Cerebellum (tissue), 5 donors: ENCODE results near the genes GLUD1 and ACTA2.

- PRO-cap, 3 experiments = no peak in any of the 3 experiments
- RAMPAGE, long total RNA = no peak
Measured at GRCh38 chr10:86757706-86758035, 1.3 kb downstream of the BMPR1A start.

DNA sequence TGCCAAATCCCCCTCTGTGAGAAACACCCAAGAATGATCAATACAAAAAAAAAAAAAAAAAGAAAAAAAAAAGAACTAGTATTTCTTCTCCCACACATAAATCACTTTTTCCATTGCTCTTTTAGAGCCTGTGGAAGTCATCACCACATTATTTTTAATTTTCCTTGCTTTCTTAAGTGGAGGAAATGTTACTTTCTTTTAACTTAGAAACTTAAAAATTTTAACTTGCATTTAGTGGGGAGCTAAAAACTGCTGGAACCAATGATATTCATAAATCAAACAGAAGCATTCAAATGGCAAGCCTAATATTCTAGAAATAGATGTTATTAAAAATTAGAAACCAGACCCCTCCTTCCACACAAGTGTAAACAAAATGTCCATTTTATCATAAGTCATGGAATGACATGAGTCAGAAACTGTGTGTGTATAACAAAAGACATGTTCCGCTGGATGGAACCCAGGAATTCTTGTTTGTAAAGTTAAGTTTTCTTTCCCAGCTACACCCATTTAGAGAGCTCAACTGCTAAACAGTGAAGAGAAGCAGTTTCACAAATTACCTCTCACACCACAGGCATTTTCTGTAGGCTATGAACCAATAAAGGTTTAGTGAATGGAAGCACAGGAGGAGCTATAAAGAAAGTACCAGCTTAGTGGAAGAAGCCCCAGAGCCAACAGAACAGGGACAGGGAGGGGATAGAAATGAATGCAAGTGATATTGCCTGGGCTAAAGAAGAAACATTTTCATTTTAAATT is 12.6 kb downstream of the GLUD1 start:
- PRO-cap, 3 experiments = no peak in any of the 3 experiments
- RAMPAGE, long total RNA = no peak

- PRO-cap, 3 experiments = peak in 1 of 3 experiments; most common plus-strand start chr10:87094026 (in 1)
- RAMPAGE, long total RNA = no peak
Measured at GRCh38 chr10:87093812-87094736, 569 bp downstream of the GLUD1 start.

- PRO-cap, 3 experiments = peak in 3 of 3 experiments; most common minus-strand start chr10:87094841 (in 1)
- RAMPAGE, long total RNA = no peak
Measured at GRCh38 chr10:87094737-87094971, at the start of gene GLUD1. GLUD1 (minus strand) TSS chr10:87094843.

DNA sequence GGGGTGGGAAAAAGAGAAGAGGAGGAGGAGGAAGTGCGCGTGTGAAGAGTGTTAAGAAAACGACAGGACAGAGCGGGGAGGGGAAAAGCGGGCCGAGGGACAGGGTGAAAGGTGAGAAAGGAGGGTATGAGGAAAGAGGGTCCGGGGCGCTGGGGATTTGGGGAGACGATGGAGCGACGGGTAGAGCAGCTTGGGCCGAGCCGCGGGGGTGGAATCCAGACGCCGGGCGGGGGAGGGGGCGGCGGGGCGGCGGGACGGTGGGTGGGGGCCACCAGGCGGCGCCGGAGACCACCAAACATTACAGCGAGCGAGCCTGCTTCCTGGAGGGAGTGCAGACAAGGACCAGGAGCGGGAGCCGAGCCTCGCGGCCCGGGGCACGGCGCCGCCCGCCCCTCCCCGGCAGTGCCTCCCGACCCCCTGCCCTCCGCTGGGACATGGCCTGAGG is 15.9 kb upstream of the NUTM2D start:
- PRO-cap, 3 experiments = no peak in any of the 3 experiments
- RAMPAGE, long total RNA = no peak

DNA sequence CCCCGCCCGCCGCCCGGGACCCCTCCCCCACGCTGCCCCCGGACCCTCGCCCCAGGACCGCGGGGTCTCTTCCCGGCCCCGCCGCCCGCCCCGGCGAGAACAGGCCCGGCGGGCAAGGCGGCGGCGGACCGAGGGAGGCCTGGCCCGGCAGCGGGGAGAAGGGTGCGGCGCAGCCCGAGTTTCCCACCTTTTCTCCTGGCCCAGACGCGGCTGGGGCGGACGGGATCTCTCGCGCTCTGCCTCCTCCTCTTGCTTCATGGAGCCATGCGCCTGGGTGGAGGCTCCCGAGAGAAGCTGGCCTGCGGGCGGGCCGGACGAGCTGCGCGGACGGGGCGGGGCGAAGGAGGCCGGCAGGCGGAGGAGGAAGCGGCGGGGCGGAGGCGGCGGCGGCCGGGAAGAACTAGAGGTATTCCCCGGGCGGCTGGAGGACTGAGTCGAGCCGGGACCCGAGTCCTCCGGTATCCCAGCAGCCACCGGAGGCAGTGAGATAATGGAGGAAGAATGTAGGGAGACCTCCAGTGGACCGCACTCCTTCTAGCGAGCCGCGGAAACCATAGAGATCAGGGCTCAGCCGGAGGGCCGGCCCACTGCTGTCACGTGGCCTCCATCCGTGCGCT is 15.4 kb upstream of the NUTM2D start:
- PRO-cap, 3 experiments = peak in 3 of 3 experiments; most common minus-strand start position 321 of the sequence (in 1)
- RAMPAGE, long total RNA = no peak

DNA sequence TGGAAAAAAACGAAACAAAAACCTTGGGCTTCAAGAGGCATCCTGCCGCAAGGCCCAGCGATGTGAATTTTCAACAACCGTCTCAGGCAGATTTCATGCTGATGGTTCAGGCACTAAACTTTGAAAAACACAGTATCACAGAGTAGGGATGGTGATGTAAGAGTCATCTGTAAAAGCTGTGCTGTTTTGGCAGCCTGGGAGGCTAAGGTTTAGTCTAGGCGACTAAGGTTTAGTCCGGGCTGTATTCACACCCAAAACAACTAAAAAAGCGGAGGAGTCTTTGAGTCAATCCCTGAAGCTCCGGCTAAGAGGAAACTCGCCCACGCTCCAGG is 414 bp upstream of the MINPP1 start:
- PRO-cap, 3 experiments = no peak in any of the 3 experiments
- RAMPAGE, long total RNA = no peak

DNA sequence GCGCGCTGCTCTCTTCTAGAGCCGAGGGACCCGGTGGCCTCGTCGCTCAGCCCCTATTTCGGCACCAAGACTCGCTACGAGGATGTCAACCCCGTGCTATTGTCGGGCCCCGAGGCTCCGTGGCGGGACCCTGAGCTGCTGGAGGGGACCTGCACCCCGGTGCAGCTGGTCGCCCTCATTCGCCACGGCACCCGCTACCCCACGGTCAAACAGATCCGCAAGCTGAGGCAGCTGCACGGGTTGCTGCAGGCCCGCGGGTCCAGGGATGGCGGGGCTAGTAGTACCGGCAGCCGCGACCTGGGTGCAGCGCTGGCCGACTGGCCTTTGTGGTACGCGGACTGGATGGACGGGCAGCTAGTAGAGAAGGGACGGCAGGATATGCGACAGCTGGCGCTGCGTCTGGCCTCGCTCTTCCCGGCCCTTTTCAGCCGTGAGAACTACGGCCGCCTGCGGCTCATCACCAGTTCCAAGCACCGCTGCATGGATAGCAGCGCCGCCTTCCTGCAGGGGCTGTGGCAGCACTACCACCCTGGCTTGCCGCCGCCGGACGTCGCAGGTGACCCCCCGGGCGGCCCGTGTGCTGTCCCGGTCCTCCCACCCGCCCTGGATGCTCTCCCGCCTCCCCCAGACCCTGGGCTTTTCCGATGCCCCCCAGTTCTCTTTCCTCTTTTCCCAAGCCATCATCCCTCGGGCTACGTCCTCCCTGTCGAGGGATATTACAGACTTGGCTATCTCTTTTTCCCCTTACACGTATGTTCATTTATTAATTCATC is 490 bp downstream of the MINPP1 start:
- PRO-cap, 3 experiments = peak in 1 of 3 experiments; most common plus-strand start position 521 of the sequence (in 1); most common minus-strand start position 459 of the sequence (in 1)
- RAMPAGE, long total RNA = no peak

DNA sequence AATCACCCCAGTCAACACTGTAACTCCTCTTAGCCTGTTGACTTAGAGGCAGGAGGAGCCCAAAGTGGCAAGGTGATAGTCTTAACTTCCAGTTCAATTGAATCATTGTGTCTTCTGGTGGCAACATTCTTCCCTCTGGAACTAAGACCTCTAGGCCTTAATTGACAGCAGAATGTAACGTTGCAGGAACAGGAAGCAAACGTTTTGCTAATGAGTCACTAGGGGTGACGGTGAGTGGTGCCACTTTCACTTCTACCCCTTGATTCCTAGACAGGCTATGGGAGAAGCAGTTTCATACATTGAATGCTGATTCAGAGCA is 24.0 kb upstream of the PAPSS2 start:
- PRO-cap, 3 experiments = no peak in any of the 3 experiments
- RAMPAGE, long total RNA = no peak

GRCh38 chr10:87861317-87861927 is 1.9 kb downstream of the KLLN start:
- PRO-cap, 3 experiments = peak in 1 of 3 experiments; most common plus-strand start chr10:87861635 (in 1); most common minus-strand start chr10:87861563 (in 1)
- RAMPAGE, long total RNA = no peak

DNA sequence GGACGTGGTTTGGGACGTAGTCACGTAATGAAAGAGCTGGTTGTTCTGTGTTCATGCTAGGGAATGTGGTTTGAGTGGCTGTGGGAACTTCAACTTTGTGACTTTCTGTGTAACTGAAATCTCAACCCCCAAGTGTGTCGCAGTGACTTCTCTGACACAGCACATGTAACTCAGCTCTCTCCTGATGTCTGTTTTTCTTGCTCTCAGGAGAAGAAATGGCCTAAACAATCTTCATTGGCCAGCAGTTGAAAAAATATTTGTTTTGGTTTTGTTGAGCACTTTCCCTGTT is 199.0 kb downstream of the PTEN start:
- PRO-cap, 3 experiments = no peak in any of the 3 experiments
- RAMPAGE, long total RNA = no peak

DNA sequence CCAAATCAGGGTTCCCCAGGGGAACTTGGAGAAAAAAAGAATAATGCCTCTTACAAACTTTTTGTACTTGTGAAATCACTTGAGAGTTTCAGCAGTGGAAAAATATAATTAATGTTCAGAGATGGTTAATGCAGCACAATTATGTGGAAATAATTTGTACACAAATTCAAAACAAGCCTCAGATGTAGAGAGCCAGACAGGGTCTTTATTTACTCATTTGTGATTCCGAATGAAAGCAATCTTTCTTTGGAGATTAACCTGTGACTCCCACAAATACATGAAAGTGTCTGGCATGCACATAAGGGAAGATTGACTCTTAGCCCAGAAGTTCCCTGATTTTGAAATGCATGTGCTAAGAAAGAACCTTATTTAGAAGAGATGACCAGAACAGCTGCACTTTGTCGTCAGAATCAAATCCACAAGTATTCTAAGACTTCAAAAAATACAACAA is 45.1 kb downstream of the RNLS start:
- PRO-cap, 3 experiments = no peak in any of the 3 experiments
- RAMPAGE, long total RNA = no peak

GRCh38 chr10:88757032-88757560 is 2.7 kb upstream of the LIPN start:
- PRO-cap, 3 experiments = no peak in any of the 3 experiments
- RAMPAGE, long total RNA = no peak

GRCh38 chr10:88839932-88840607 is 11.6 kb downstream of the ANKRD22 start:
- PRO-cap, 3 experiments = no peak in any of the 3 experiments
- RAMPAGE, long total RNA = no peak

- PRO-cap, 3 experiments = no peak in any of the 3 experiments
- RAMPAGE, long total RNA = no peak
Measured at GRCh38 chr10:88896217-88896529, 16.1 kb downstream of the STAMBPL1 start.

DNA sequence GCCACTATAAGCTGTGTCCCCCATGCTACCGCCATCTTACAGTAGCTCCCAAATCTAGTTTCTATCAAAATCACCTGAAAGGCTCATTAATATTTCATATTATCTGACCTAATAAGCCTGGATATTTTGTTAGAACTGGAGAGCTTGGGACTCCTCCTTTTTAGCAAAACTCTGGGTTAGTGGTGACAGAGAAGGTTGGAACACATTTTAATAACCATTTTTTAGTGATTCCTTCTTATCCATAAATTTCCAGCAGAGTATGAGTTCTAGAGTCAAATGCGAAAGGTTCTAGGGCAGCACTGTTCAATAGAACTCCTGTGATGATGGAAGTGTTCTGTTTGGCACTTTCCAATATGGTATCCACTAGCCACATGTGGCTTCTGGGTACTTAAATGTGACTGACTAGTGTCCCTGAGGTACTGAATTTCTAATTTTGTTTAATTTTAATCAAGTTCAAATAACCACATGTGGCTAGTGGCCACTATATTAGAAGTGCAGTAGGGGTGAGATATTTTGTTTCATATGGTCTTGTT is 32.3 kb downstream of the STAMBPL1 start:
- PRO-cap, 3 experiments = no peak in any of the 3 experiments
- RAMPAGE, long total RNA = no peak

- PRO-cap, 3 experiments = no peak in any of the 3 experiments
- RAMPAGE, long total RNA = no peak
Measured at GRCh38 chr10:88932877-88933725, 19.5 kb downstream of the ACTA2 start.

GRCh38 chr10:88952449-88953421 is at the start of gene ACTA2:
ACTA2 (minus strand) TSS chr10:88952773.
- PRO-cap, 3 experiments = peak in 2 of 3 experiments; most common plus-strand start chr10:88952957 (in 2); most common minus-strand start chr10:88952772 (in 2)
- RAMPAGE, long total RNA = start-site peak on the minus strand at chr10:88952768-88952773, 6,339 and 53 reads in 2 replicates

- PRO-cap, 3 experiments = no peak in any of the 3 experiments
- RAMPAGE, long total RNA = no peak
Measured at GRCh38 chr10:88968220-88968856, 15.8 kb upstream of the ACTA2 start.

GRCh38 chr10:88990332-88990410 is 427 bp upstream of the FAS start:
- PRO-cap, 3 experiments = no peak in any of the 3 experiments
- RAMPAGE, long total RNA = no peak